Peripheral blood mononuclear cell (primary cell): ENCODE results near the gene RAP2B.

DNA sequence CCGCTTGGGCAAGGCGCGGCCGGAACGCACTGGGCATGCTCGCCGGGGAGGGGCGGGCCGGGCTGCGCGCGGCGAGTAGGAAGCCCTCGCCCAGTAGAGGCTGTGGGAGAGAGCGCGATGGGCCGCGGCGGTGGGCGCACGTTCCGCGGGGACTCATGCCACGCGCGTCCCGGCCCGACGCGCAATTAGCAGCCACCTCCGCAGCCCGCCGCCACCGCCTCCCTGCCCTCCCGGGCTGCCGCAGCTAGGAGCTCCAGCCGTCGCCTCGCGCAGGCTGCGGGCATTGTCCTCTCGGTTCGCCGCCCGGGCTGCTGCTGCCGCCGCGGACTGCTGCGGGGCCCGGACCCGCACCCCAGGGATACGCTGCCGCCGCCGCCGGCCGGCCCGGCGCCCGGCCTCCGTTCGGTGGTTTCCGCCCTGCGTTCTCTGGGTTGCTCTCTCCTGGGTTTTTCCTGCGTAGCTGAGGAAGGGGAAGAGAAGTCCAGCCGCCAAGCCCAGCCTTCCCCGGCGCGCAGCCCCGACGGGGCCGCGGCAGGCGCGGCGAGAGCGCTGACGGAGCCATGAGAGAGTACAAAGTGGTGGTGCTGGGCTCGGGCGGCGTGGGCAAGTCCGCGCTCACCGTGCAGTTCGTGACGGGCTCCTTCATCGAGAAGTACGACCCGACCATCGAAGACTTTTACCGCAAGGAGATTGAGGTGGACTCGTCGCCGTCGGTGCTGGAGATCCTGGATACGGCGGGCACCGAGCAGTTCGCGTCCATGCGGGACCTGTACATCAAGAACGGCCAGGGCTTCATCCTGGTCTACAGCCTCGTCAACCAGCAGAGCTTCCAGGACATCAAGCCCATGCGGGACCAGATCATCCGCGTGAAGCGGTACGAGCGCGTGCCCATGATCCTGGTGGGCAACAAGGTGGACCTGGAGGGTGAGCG lies at the start of gene RAP2B:
TSS of gene RAP2B (plus strand) at position 93 of the 931 bp plus-strand sequence.
- PRO-cap, 8 experiments: peak in 8 of 8 experiments; most common plus-strand start position 576 of the sequence (in 6); most common minus-strand start position 407 of the sequence (in 3)

- PRO-cap, 8 experiments: no peak in any of the 8 experiments
These were observed 3.6 kb downstream of the RAP2B start for GRCh38 chr3:153165319-153166260.

DNA sequence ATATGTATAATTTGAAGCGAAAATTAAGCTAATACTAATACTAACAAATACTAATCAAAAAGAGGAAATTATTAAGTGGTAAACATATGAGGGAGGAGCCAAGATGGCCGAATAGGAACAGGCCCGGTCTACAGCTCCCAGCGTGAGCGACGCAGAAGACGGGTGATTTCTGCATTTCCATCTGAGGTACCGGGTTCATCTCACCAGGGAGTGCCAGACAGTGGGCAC lies 344.2 kb downstream of the RAP2B start:
- PRO-cap, 8 experiments: no peak in any of the 8 experiments

DNA sequence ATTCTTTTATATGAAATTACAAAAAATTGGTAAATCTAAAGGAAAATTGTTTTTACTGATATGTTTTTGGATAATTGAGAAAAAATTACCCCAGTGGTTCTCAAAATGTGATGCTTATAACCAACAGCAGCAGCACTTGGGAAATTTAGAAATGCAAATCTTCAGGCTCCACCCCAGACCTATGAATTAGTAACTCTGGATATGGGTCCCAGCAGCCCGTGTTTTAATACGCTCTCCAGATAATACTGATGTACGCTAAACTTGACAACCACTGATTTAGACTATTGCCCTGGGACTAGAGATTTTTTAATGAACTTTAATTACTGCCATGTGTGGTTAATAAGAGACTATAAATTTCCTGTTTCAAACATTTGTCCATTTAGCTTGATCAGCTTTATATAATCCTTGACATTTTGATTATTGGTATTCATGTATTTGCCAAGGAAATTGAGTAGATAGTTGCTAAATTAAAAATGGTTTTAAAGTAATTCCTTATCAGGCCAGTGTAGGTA lies 379.8 kb downstream of the RAP2B start:
- PRO-cap, 8 experiments: peak in 3 of 8 experiments; most common minus-strand start position 227 of the sequence (in 3)

DNA sequence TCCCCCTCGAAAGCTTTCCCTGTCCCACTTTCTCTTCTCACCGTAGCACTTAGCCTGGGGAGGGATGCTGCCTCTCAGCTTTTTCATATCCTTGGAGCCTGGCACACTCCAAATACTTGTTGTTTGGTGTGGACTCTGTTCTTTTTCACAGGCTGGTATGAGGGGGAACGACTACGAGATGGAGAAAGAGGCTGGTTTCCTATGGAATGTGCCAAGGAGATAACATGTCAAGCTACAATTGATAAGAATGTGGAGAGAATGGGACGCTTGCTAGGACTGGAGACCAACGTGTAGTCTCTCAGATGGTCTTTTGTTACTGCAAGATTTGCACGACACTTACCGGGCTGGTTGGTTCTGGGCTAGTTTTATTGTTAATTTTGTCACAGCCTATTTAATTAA lies 69.1 kb downstream of the DHX36 start:
- PRO-cap, 8 experiments: no peak in any of the 8 experiments

DNA sequence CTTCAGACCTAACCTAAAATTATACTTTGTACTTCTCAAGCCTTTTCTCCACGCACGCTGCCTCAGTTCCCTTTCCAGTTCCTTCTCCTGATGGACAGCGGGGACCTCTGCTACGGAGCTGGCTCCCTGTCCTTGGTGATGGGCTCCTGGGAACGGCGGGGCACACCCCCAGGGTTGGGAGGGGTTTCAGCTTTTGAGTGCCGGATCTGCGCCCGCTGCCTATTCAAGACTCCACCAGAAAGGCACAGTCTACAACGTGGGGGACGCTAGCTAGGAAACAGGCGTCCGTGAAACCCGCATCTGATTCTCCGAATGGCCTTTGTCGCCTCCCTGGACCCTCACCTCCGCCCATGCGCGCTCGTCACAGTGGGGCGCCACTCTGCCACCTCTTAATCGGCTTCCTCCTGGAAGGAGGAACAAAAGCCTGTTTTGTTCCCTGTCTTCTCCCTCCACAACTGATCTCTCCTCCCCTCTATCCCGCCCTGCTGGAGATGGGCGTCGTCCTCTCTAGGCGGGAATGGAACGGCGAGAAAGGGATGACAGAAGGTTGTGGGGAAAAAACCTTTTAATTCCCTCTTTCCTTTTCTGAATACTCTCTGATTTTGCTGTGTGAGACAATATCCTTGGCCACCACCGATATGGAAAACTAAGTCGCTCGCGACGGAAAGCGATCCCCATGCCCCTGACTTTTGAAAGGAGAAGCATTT lies 2.1 kb downstream of the GPR149 start:
- PRO-cap, 8 experiments: no peak in any of the 8 experiments

- PRO-cap, 8 experiments: no peak in any of the 8 experiments
These were observed 58.6 kb downstream of the MME start for GRCh38 chr3:155138708-155139155.

DNA sequence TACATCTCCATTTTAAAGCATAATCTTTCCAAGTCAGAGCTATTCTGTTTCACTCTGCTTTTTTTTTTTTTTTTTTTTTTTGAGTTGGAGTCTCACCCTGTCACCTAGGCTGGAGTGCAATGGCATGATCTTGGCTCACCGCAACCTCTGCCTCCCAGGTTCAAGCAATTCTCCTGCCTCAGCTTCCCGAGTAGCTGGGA lies 37.7 kb downstream of the STRIT1 start:
- PRO-cap, 8 experiments: no peak in any of the 8 experiments

GRCh38 chr3:155325320-155325964 lies 32.0 kb upstream of the STRIT1 start:
- PRO-cap, 8 experiments: no peak in any of the 8 experiments

- PRO-cap, 8 experiments: no peak in any of the 8 experiments
These were observed 116.7 kb downstream of the GMPS start for GRCh38 chr3:155987125-155987483.

DNA sequence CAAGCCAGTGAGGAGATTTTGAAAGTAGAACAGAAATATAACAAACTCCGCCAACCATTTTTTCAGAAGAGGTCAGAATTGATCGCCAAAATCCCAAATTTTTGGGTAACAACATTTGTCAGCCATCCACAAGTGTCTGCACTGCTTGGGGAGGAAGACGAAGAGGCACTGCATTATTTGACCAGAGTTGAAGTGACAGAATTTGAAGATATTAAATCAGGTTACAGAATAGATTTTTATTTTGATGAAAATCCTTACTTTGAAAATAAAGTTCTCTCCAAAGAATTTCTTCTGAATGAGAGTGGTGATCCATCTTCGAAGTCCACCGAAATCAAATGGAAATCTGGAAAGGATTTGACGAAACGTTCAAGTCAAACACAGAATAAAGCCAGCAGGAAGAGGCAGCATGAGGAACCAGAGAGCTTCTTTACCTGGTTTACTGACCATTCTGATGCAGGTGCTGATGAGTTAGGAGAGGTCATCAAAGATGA lies 117.1 kb downstream of the GMPS start:
- PRO-cap, 8 experiments: no peak in any of the 8 experiments

DNA sequence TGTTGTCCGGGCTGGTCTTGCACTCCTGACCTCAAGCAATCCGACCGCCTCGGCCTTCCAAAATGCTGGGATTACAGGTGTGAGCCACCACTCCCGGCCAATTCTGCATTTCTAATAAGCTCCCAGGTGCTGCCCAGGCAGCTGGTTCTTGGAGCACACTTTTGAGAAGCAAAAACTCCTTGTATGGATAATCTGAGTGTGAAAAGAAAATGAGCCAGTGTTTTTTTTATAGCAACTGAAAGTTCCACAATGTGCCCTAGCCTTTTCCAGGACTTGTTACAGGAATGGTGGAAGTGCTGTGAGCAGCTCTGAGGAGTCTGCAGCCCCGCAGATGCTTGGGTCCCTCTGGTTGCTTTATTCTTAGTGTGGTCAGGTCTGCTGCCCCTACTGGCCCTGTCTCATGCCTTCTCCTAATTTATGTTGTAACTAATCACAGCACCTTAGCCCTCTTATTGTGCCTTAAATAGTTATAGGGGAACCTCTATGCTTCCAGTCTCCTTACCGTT lies 13.5 kb upstream of the KCNAB1 start:
- PRO-cap, 8 experiments: no peak in any of the 8 experiments

GRCh38 chr3:156291589-156292401 lies 171.4 kb downstream of the KCNAB1 start:
- PRO-cap, 8 experiments: no peak in any of the 8 experiments

DNA sequence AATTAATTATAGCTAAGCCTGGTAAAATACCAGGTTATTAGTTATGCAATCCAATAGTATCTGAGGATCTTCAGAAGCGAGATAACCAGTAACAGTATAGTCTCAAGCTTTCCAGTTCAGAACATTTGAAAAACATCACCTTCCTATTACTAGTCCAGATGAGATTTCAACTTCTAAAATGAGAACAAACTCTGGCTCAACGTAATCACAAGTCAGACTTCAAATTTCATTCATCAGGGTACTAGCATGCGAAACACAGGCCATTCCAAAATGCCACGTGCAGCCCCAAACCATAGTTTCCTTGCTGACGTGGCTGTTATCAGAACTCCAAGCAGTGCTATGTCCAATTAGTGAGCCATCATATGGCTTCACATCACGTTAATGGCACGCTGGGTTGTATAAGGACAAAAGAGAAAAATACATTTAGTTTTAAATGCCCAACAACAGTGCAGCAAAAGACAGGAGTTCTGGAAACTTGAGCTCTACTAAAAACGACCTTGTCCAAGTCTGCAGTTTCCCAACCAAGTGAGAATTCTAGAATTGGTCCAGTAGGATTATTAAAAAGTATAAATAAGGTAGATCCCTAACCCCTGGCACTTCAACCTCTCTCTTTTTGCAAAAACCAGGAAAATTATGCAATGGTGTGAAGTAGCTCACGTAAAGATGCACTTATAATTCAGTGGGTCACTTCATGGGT lies 915 bp downstream of the SSR3 start:
- PRO-cap, 8 experiments: no peak in any of the 8 experiments

DNA sequence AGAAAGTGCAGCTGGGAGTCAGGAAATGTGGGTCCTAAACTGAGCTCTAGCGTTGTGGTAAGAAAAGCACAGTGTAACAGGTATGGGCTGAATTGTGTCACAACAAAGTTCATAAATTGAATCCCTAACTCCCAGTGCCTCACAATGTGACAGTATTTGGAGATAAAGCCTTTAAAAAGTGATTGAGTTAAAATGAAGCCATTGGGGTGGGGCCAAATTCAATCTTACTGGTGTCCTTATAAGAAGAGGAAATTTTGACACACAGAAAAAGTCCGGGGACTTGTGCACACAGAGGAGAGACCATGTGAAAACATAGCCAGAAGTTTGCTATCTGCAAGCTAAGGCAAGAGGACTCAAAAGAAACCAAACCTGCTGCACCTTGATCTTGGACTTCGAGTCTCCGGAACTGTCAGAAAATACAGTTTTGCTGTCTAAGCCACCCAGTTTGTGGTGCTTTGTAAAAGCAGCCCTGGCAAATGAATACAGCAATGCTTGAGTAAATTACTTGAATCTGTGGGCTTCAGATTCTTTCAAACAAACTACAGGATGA lies 53.6 kb upstream of the SSR3 start:
- PRO-cap, 8 experiments: no peak in any of the 8 experiments

DNA sequence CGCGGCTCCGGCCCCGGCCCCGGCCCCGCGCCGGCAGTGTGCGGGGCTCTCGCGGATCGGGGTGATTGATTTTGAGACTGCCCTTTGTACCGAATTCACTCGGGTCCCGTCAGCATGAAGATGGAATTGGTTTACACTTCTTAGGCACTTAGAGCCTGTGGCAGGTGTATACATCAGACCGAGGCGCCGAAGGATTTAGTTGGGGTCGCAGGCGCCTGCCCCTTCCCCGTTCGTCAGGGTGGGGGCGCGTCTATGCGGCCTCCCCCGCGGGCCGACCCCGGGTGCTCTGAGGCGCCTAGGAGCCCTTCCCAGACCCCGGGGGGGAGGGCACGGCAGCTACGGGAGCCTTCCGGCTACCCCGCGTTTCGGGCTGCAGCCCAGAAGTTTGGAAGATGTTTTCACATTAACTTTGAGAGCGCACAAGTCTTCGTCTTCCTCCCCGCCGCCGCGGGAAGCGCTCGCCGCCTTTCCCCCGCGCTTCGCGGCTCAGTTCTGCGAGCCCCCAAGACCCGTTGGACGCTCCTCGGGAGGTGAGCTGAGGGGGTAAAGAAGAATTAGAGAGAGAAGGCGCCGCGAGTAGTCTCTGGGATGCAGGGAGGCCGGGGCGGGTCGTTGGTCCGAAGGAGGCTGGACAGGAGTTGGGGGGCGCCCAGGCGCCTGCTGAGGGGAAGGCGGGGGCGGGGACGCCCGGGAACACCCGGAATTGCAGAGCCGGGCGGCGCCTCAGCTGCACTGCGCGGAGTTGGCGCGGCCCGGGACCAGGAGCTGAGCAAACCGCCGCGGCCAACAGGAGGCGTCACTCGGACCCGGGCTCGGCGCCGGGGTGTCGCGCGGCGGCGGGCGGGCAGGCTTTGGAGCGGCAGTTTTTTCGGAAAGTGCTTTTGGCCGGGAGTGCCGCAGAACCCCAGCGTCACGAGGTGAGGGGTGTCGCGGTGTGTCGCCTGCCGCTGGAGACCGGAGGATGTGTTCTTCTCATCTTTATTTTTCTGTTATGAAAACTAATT lies 774 bp downstream of the TIPARP start:
- PRO-cap, 8 experiments: peak in 8 of 8 experiments; most common plus-strand start position 863 of the sequence (in 4); most common minus-strand start position 853 of the sequence (in 8)

DNA sequence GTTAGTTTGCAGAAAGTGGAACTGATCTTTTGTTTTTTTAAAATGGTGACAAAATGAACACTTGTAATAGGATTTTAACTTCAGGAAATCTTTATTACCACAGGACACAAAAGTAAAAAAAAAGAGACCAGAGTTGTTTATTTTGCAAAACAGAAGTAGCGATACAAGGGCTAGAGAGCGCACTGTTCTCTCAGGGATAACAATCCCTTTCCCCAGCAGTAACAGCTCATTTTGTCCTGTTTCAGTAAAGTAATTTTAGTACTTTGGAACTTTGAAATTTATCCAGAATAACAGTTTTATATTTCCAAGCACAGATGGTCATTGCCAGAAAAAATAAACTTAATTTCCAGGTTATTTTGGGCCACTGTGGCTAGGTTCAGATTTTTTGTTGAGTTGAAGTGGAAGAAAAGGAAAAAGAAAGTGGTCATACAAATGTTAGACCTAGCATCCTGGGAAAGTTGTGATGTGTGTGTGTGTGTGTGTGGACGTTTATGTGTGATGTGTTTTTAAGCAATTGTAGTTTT lies 17.3 kb downstream of the LEKR1 start:
- PRO-cap, 8 experiments: no peak in any of the 8 experiments

DNA sequence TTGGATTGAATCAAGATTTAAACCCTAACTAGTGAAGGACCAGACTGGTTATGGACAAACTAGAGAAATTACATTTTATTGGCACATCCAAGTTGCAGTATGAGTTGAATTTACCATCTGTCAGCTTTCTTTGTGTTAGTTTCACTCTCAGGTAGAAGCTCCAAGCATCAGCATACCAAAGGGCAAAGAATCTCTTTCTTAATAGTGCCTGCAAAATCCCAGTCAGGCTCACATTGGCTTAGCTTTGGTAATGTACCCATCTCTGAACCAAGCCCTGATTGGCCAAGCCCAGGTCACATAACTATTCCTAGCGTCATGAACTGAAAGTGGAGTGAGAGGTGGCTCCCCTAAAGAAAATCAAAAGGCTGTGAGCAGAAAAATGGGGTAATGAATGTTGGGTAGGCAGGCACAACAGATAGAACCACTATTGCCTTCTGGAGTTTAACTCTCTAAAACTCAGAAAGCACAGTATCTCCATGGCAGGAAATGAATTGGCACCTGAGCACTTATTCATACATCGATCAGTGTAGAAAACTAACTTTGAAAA lies 66.8 kb downstream of the CCNL1 start:
- PRO-cap, 8 experiments: no peak in any of the 8 experiments

DNA sequence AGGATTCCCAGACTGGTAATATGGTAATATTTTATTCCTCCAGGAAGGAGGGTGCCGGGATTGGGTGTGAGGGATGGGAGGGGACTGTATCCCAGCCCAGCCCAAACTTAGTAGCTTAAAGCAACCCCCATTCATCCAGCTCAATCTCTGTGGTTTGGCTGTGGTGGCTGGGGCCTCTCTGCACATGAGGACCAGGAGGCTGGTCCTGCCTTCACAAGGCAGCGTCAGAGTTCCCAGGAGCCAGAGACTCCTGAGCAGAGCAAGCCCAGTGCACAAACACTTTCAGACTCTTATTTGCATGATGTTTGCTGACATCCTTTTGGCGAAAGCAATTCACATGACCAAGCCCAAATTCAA lies 48.4 kb downstream of the CCNL1 start:
- PRO-cap, 8 experiments: no peak in any of the 8 experiments

DNA sequence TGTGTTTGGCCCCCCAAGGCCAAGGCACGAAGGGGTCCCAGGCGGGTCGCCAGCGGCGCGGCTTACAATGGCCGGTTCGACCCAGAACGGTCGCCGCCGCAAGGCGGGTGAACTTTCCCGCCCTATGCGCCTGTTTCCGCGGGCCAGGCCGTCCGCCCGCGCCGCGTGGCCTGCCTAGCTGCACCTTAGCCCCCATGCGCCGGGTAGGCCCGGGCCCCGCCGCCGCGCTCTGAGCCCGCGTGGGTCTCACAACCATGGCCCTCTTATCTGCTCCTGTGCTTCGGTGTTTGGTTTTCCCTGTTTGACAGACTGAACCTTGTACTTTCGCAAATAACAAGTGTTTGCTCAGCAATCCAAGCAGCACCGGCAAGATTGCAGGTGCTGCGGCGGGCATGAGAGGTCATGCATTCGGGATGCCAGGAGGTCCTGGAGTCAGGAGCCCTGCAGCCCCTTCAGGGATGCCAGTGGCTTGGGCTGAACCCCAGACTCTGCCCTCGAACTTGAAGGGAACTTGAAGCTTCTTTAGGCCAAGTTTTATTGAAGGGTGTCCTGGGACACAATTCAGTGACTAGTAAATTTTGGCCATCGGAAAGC lies 39.5 kb downstream of the CCNL1 start:
- PRO-cap, 8 experiments: no peak in any of the 8 experiments